UCH-1 (cell line): ENCODE data around the gene HLCS.

DNA sequence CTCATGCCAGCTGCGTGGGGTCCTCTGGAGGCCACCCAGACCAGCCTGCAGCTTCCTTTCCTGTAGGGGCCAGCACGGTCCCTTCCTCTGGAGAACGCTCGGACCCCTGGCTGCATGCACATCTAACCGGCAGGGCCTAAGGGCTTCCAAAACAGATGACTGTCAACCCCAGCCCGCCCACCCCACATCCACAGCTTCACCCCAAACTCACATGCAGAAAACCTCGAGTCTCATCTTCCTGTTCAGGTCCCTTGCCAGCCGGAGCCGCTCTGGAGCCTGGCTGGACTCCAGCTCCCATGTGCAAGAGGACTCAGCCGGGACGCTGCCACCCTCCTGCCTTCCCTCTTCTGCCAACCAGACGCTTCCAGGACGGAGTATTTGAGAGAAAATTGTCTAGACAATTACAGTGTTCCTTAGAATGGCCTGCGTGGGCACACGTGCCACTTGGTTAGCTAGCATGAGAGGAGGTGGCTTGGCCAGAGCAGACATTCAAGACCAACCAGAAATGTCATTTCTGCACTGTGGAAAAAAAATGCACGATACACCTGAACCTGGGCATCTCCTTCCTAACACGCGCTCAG is 548 bp downstream of the CLDN14 start:
- RRBS: 59% methylated on average over 4 of the region's 18 CpGs

DNA sequence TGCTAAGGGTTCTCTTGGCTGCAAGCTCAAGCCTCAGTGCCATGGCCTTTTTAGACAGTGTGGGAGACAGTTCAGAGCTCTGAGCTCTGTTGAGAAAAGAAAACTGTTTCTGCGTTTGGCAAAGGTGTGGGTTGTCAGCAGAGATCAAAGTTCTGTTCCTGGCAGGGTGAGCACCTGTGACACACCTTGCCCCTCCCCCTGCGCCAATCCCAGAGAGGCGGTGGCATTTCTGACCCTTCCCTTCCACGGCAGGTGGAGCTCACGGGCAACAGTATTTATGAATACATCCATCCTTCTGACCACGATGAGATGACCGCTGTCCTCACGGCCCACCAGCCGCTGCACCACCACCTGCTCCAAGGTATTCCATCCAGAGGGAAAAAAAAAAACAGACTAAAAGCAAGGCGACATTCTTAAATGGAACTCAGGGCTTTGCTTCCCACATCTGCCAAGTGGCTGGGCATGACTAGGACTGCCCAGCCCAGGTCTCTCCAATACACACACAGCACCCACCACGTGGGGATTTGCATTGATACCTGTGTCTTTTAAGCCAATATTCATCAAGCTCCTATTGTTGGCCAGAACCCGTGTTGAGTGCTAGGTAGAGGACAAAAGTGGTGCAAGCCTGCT is 20.8 kb downstream of the SIM2 start:
- RRBS: no CpG with 5 or more reads among the region's 12 CpGs

DNA sequence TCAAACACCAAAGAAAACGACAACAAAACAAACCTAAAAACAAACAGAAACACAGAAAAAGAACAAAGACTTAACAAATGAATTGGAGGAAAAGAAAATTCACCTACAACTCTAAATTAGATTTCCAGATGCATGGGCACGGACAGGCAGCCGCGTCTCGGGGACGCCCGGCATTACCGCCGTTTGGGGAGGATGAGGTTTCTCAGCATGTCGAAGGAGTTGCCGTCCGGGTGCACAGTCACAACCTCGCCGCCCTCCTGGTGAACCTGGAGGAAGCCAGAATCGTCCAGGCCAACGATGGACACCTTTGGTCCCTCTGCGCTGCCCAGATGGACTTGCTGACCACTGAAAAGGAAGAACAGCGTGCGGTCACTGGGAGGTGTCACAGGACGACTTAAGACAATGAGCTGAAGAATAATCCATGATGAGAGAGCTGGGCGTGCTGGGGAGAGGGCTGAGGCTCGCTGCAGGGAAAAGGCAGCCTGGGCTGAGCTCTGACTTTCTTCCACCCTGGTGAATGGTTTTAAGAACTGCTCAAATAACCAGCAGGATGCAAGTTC is 55.2 kb downstream of the SIM2 start:
- RRBS: 97% methylated on average over 6 of the region's 22 CpGs

DNA sequence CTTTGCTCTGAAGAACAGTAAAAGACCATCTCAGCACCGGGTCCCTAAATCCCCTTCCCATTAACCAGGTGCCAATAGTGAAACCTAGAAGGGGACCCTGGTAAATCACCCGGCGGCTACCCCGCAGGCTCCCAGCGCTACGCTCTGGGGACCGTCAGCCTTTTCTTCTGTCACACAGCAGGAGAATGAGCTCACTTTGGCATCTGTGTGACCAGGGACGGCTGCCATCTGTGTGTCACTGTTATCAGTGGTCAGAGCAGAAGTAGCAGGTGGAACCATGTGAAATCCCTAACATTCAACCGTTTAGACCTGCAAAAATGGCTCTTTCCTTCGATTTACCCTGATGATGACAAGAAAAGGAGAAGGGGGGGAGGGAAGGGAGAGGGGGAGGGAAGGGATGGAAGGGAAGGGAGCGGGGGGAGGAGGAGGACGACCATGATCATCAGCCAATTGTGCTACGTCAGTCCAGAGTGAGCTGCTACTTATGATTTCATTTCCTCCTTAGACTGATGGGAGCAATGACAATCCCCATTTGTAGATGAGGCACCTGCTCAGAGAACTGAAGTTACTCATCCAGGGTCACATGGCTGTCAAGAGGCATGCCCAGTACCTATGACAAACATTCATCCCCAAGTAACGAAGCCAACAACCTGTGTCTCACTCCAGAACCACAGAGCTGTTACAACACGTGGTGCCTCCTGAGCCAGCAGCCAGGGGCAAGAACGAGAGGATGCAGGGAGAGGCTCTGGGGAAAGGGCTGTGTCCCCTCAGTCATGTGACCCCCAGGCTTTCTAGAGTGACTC is 93.4 kb downstream of the SIM2 start:
- RRBS: 69% methylated on average over 2 of the region's 16 CpGs

GRCh38 chr21:36835305-36835824 is 131.1 kb downstream of the HLCS start:
- RRBS: no CpG with 5 or more reads among the region's 2 CpGs

GRCh38 chr21:36917363-36917865 is 49.1 kb downstream of the HLCS start:
- RRBS: no CpG with 5 or more reads among the region's 9 CpGs

- RRBS: 5% methylated on average over 86 of the region's 125 CpGs
These were observed at the start of gene HLCS for GRCh38 chr21:36965933-36966998. Gene HLCS (minus strand): TSS chr21:36966669.

DNA sequence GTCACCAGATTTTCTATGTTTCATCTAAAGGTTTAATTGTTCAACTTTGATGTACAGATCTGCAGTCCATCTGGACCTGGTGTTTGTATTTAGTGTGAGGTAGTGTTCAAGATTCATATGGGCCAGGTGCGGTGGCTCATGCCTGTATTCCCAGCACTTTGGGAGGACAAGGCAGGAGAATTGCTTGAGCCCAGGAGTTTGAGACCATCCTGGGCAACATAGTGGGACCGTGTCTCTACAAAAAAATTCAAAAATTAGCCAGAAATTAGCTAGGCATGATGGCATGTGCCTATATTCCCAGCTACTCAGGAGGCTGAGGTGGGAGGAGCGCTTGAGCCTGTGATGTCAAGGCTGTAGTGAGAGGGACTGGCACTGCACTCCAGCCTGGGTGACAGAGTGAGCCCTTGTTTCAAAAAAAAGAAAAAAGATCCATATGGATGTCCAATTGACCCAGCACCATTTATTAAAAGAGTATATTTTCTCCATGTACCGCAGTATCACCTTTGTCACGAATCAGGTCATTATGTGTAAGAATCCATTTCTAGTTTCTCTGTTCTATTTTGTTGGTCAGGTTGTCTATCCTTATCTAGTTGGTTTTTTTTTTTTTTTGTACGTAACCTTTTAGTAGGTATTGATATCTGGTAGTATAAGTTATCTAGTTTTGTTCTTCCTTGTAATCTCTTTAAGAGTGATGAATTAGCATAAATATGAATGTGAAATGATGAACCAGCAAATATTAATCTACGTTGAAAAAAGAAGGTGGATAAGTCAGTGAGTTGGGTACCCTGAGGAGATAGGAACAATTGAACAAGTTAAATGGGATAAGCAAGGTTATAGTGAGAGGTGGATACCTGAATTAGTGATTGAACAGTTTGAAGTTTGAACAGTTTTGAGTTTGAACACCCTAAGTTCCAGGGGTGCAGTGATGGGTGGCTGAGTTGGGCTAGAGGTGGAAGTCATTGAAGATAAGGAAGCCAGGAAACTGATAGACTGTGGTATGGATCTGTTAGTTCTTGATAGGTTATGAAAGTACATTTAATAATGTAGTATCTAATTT is 33.8 kb downstream of the TTC3 start:
- RRBS: no CpG with 5 or more reads among the region's 7 CpGs

GRCh38 chr21:37135259-37135611 is 62.2 kb downstream of the TTC3 start:
- RRBS: no CpG with 5 or more reads among the region's 4 CpGs

DNA sequence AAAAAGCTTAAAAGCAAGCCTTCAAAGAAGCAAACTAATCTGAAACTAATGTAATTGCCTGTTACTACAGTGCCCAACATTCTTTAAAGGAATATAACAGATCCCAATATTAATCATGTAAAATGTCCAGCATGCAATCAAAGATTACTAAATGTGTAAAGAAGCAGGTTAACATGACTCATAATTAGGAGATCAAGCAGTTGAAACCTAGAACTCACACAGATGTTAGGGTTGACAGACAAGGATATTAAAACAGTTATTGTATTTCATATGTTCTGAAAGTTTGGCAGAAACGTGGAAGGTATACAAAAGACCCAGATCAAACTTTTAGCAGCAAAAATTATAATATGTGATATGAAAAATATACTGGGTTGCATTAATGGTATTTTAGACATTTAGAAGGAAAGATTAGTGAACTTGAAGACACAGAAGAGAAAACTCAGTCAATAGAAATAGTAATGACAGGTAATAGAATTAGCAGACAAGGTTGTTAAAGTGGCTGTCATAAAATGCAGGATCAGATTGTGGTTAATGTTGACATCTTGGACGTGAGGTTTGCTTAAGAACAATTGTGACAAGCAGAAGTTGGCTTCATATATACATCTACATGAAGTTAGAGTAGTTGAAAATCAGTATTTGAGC is 18.0 kb downstream of the DYRK1A start:
- RRBS: no CpG with 5 or more reads among the region's 2 CpGs

DNA sequence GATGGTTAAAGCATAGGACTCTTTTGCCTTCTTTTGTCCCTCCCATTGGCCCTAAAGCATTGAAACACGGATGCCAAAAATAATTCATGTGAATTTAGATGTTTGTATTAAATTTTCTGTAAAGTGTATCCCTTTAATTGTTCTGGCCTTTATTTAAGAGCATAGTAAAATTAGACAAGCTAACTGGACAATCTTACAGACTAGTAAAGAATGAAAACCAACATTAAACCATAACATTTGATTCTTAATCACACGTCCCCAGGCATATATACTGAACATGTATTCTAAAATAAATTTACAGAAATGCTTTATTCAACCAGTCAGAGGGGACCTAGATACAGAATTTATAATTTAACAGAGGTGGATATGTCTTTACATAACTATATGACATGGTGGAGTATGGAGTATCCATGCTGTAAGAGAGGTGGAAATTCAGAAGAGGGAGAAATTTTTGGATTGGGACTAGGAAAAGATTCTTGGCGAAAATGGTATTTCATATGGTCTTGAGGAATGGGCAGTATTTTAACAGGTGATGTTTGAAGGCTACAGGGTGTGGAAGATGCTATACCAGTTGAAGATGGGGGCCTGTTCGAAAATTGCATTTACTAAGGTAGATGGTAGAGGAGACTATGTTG is 70.0 kb downstream of the DYRK1A start:
- RRBS: no CpG with 5 or more reads among the region's 4 CpGs

- RRBS: no CpG with 5 or more reads among the region's 3 CpGs
These were observed 144.0 kb downstream of the DYRK1A start for GRCh38 chr21:37510505-37511064.

- RRBS: no CpG with 5 or more reads among the region's 8 CpGs
These were observed 147.4 kb downstream of the DYRK1A start for GRCh38 chr21:37513784-37514644.

GRCh38 chr21:37563277-37564323 is 197.0 kb downstream of the DYRK1A start:
- RRBS: 8% methylated on average over 7 of the region's 80 CpGs

DNA sequence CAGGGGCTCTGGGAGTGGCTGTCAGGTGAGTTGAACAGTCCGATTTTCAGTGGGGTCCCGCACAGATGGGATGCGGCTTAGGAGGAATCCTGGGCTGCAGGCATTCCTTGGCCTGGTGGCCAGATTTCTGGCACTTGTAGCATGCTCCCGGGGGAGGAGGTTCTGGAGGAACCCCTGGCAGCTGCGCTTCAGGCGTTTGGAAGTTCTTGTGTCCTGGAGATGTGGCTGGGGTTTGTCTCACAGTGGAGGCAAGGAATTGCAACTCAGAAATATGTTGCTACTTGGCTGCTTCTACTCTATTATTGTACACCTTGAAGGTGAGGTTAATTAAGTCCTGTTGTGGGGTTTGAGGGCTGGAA is 223.7 kb downstream of the DYRK1A start:
- RRBS: no CpG with 5 or more reads among the region's 6 CpGs

DNA sequence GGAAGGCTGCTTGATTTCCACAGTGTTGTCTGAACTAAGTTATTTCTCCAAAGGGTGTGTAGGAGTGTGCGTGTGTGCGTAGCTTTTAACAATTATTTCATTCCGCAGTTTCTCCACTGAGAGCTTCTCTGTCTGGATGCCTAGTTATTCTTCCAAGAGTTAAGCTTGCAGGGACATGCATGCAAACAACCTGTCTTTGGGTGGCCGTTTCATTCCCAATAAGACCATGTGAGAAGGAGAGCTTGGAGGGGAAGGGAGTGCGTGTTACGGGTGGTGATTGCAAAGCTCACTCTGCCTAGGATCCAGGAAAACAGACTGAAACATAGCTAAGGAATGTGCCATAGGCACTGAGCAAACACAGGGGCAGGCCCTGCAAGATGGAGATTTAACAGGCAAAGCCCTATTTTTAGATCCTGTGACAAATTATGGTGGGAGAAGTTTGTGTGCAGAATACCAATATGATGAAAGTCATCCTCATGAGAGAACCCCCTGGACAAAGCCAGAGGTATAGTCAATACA is 269.8 kb downstream of the DYRK1A start:
- RRBS: no CpG with 5 or more reads among the region's 6 CpGs

DNA sequence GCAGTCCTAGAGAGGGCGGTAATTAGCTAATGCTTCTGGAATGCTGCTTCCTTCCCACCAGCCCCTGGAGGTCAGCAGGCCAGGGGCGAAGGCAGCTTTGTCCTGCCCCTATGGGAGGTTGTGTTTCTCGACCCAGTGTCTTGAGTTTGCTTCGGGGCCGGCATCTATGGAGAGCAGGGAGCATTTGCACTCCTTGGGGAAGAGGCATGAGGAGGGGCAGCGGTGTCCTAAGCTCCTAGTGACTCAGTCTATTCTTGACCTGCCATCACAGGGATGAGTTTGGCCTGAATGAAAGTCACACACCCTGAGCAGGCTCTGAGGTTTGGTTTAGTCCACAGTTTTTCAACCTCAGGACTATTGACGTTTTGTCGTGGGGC is 85.0 kb upstream of the KCNJ15 start:
- RRBS: no CpG with 5 or more reads among the region's 8 CpGs

DNA sequence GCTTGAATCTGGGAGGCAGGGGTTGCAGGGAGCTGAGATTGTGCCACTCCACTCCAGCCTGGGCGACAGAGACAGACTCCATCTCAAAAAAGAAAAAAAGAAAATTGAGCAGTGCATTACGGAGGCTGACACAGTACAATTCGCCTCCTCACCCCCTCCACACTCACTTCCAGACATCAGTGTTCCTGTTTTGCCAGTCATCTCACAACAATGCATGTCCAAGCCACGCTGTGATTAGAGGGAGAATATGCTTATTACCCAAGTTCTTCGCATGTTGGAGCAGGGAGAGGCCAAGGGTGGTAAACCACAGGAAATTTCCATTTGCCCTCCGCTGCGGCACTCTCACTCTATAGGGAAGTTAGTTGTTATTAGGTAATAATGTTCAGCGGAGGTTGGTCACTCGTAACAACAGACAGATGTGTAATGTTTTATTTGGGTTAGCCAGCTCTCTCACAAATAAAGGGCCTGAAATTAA is 32.9 kb downstream of the KCNJ15 start:
- RRBS: no CpG with 5 or more reads among the region's 9 CpGs

DNA sequence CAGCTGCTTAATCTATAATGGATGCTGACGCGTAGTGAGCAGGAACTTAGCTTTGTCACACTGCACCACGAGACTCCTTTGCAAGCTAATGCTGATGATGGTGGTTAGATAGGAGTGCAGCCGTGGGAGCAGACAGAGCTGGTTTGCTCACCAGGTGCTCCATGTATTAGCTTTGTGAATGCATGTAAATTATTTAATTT is 35.1 kb downstream of the KCNJ15 start:
- RRBS: no CpG with 5 or more reads among the region's 4 CpGs

- RRBS: no CpG with 5 or more reads among the region's 22 CpGs
These were observed 22.1 kb downstream of the ERG start for GRCh38 chr21:38475994-38476842.